Left ventricle myocardium (tissue), 1 donor: ENCODE data around the genes CADM2, HTR1F, ZNF654, EPHA3 and OR5H1.

DNA sequence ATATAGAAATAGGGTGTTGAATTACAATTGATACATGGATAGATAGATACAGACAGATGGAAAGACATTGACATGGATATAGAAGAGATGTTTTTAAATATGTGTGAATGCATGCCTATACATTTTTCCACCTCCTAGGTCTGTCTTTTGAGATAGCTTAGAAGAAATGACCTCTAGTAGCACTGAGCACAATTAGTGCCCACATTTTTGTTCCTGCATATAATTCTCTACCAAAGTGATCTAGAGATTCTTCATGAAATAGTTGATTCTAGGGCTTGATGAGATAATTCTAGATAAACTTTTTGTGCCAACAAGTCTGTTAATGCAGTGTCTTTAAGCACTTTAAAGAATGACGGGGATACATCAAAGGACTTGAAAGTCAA is 560.1 kb upstream of the ROBO1 start:
- PRO-cap: no peak

- PRO-cap: no peak
Measured at GRCh38 chr3:81057359-81057558, 704.2 kb downstream of the GBE1 start.

- PRO-cap: no peak
Measured at GRCh38 chr3:81531439-81532063, 229.9 kb downstream of the GBE1 start.

- PRO-cap: unidirectional peak, plus-strand start at chr3:84958991
Measured at GRCh38 chr3:84958439-84959226, at the start of gene CADM2. TSS of gene CADM2 (plus strand) at chr3:84958989.

DNA sequence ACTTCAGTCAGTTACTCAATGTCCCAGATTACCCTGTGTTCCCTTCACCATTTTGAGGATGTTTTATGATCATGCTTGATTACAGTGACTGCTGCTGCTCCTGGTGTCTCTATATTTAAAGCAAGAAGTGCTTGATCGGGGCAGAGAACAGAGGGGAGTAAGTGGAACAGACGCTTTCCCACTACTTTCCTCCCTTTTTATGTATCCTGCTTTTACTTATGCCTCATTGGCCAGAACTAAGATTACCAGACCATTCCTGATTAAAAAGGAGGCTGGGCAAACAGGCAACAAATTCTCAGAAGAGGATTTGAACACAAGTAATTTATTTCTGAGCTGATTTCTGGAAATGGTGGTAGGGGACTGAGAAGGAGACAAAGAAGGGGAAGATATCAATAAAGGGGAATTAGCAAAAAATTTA is 612.1 kb downstream of the VGLL3 start:
- PRO-cap: no peak

- PRO-cap: no peak
Measured at GRCh38 chr3:86987077-86987833, 3.7 kb downstream of the VGLL3 start.

- PRO-cap: no peak
Measured at GRCh38 chr3:87792081-87793005, at the start of gene HTR1F. TSS of gene HTR1F (plus strand) at chr3:87792706.

GRCh38 chr3:88031724-88032192 is 27.0 kb downstream of the CGGBP1 start:
- PRO-cap: no peak

GRCh38 chr3:88059117-88059940 is at the start of gene ZNF654:
TSS of gene ZNF654 (plus strand) at chr3:88059255.
- PRO-cap: bidirectional peak, plus-strand start at chr3:88059264, minus-strand start at chr3:88058976

GRCh38 chr3:88148991-88149484 is 721 bp upstream of the C3orf38 start:
- PRO-cap: no peak

DNA sequence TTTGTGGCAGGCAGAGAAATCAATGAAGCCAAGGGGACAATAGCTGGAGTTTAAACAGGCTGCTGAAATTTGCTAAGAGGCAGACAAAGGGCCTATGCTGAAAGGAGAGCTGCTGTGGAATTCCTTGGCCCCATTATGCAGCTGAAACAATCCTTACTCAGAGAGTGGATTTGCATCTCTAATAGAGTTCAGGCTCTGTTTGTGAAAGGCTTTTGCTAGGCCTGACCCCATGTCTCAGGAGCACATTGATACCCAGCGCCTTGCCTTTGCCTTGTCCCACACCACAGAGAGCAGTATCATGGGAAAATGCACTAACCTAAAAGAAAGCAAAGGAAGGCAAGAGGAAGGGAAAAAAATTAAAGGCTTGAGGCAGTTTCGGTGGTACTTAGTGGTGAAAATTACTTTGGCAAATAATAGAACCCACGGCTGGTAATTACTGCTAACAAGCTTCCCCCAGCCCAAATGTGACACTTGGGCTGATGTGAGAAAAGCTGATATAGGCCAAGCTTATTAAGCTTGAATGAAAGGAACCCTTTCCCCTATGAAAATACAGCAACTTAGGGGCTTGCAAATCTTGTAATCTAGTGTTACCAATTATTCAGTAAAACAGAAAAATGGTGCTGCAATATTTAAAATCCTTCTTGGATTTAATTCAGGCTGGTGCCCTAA is 194.9 kb upstream of the EPHA3 start:
- PRO-cap: no peak

DNA sequence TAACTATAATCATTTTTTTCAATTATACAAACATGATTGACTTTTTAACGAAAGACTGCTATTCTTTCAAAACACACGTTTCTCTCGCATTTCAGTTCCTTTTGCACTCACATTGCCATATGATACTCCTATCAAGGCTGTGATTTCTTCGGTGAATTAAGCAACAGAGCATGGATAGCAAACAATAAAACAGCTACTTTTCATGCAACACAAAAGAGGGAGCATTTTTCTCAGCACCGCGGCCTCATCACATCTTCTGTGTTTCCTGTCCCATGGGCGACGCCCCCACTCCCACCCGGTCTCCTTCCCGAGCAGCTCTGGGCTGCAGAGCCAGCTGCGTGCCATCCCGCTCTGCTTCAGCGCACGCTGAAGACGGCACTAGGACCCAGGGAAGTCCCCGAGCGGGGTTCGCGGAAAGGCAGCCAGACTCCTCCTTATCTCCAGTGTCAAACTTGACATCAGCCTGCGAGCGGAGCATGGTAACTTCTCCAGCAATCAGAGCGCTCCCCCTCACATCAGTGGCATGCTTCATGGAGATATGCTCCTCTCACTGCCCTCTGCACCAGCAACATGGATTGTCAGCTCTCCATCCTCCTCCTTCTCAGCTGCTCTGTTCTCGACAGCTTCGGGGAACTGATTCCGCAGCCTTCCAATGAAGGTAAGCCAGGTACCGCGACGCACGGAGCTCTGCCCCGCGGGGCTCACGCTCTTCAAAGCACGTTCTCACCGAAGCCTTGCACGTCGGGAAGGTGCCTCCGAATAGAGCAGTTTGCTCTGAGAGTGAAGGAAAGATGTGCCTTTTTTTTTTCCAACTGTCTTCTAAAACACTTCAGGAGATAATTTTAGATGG is at the start of gene EPHA3:
Gene EPHA3, plus strand, starts transcription at position 443 of the 850 bp plus-strand sequence.
- PRO-cap: bidirectional peak, plus-strand start at position 513 of the sequence, minus-strand start at position 374 of the sequence; unidirectional peak, plus-strand start at position 513 of the sequence

DNA sequence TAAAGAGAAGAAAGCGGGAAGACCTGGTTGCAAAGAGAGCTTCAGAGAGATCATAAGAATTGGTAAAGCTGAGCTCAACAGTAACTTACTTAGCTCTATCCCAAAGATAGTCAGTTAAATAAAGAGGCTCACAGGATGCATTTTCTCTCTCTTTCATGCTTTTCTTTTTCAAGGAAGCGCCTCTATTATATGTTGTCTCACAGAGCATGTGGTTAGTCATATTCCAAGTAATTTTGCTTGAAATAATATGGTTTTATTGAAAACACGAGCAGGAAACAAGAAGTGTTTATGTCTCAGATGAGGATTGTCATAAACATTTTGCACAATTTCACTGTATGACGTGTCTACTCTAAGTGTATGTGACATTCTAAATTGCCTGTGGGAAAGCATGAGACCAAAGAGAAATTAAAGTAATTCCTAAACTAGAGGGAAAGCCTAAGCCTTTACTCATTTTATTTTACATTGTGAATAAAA is 818.5 kb downstream of the EPHA3 start:
- PRO-cap: no peak

GRCh38 chr3:93979588-93980056 is 333 bp upstream of the ARL13B start:
- PRO-cap: bidirectional peak, plus-strand start at chr3:93980142, minus-strand start at chr3:93979977

DNA sequence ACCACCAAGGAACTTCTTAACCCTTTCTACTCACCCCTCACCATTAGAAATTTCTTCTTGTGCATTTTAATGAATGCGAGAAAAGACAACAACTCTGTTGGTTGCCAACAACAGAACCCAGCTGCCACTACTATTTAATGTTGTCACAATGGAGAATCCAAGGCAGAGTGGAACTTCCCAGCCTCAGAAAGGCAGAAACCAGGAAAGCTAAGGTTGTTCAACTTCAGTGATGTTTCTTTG is 325.2 kb upstream of the ARL6 start:
- PRO-cap: no peak

DNA sequence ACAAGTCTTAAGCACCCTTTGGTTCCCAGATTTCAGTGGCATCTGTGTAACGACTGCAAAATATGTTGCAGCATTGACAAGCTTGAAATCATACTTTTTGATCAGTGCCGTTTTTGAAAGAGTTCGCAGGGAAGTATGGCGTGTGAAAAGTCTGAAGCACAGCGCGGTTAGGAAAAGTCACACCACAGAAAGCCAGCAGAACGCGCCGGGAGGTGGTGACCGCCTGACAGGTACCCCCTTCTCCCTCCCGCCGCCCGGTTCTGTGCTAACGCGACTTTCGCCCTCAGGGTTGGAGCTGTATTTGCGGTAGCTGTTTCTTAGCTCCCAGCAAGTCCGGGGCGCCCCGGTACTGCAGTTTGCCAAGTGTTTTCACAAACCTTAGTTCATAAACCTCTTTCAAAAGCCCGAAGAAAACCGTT is 492 bp upstream of the CRYBG3 start:
- PRO-cap: unidirectional peak, plus-strand start at position 198 of the sequence

GRCh38 chr3:98130424-98130795 is at the start of gene OR5H1:
TSS of gene OR5H1 (plus strand) at chr3:98130721.
- PRO-cap: no peak

DNA sequence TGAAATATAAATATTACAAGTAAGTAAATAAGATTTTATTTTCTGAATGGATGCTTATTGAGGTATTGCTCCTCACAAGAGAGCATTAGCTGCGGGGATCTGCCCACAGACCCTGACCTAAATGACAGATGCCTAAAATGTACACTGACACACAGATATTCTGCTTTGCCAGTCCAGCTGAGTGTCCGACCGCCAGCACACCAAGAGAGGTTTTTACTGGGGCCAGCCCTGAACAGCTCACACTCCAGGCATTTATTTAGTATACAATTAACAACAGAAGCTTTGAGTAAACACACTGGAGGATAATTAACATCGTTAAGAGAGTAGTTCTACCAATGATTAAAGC is 1.5 kb upstream of the OR5H15 start:
- PRO-cap: no peak

DNA sequence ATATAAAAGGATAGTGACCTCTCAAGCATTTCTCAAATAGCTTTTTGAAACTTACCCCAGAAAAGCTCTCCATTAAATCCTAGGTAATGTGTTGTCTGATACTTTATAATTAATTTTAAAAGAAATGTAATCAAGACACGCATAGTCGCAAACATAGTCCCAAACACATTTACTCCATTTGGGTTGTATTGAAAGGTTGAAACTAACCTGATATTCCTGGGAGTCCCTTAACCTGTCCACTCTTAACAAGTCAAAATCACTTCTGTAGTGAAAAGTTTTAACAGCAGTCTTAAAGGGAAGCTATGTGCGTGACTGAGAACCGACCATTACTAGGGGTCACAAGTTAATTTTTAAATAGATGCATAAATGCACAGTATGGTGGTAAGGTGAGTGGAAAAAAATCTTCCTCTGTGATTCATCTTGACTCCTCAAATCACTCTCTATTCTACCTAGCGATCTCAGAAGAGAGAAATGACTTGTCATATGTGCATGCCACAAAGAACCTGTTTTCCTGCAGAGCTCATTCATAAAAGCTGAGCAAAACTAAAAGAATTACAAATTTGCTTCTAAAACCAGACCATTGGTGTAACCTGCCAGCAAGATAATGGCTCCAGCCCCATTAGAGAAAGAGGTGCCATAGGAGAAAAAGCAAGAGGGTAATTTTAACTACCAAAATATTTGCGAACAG is 4.7 kb downstream of the GPR15 start:
- PRO-cap: no peak

- PRO-cap: no peak
Measured at GRCh38 chr3:98750345-98750949, 12.7 kb upstream of the ST3GAL6 start.